A549 (cell line): ENCODE data around the gene NSUN2.

DNA sequence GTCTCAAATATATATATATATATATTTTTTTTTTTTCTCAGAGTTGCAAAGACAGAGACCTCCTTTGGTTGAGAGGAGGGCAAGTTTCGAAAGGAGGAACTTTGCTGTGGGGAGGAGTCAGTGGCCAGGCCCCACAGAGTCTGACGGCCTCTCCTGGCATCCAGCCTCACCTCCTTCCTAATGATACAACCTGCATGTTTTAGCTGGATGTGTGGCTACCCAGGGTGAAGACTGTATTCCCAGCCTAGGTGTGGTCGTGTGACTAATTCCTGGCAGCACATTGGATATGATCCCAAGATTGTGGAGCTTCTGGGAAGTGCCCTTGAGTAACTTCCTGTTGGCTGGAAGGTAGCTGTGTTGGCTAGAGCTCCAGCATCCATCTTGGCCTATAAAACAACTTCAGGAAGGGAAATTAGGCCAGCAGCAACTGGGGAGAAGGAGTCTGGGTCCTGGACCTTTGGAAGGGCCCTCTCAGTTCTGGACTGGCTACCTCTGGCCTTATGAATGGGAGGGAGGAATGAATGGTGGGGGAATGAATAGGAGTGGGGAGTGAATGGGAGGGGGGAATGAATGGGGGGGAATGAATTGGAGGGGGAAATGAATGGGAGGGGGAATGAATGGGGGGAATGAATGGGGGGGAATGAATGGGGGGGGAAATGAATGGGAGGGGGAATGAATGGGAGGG lies 19.1 kb upstream of the LPCAT1 start:
- PRO-cap, result no peak
CAGE:
- cytosol, long polyA plus RNA, result no peak
- long polyA plus RNA, result no peak
- nucleus, long polyA plus RNA, result no peak

GRCh38 chr5:1746416-1747193 lies 53.0 kb downstream of the MRPL36 start:
- PRO-cap, result bidirectional peak, plus-strand start at chr5:1746718, minus-strand start at chr5:1746611; unidirectional peak, plus-strand start at chr5:1747010
CAGE:
- cytosol, long polyA plus RNA, result no peak
- long polyA plus RNA, result no peak
- nucleus, long polyA plus RNA, result no peak

DNA sequence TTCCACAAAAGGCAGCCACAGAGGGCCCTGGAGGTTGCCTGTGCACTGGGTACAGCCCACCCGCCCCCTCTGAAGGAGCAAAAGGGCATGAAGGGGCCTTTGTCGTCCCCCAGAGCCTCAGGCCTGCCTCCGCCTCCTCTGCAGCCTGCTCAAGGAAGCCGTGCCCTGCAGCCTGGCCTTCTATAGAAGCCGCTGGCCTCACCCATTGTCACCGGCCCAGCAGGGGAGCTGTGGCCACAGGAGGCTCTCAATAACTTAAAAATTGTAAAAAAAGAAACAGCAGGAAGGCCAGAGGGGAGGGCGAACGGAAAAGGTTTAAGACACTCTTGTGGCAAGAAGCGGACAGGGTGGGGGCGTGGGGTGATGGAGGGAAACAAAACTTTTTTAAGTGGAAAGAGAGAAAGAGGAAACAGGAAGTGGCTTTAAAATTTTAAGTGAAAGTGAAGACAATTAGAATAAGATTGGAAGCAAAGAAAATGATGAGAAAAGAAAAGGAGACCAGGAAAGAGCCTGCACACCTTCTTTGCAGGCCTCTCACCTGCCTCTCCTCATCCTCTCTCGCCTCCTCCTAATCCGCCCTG lies 213.2 kb downstream of the IRX2 start:
- PRO-cap, result no peak
CAGE:
- cytosol, long polyA plus RNA, result no peak
- long polyA plus RNA, result no peak
- nucleus, long polyA plus RNA, result no peak

- PRO-cap, result no peak
CAGE:
- cytosol, long polyA plus RNA, result no peak
- long polyA plus RNA, result no peak
- nucleus, long polyA plus RNA, result no peak
These were observed 8.3 kb downstream of the IRX2 start for GRCh38 chr5:2742996-2743727.

- PRO-cap, result no peak
CAGE:
- cytosol, long polyA plus RNA, result no peak
- long polyA plus RNA, result no peak
- nucleus, long polyA plus RNA, result no peak
These were observed 145.9 kb downstream of the IRX1 start for GRCh38 chr5:3741559-3741908.

- PRO-cap, result no peak
CAGE:
- cytosol, long polyA plus RNA, result no peak
- long polyA plus RNA, result no peak
- nucleus, long polyA plus RNA, result no peak
These were observed 39.0 kb downstream of the ADAMTS16 start for GRCh38 chr5:5179158-5179448.

DNA sequence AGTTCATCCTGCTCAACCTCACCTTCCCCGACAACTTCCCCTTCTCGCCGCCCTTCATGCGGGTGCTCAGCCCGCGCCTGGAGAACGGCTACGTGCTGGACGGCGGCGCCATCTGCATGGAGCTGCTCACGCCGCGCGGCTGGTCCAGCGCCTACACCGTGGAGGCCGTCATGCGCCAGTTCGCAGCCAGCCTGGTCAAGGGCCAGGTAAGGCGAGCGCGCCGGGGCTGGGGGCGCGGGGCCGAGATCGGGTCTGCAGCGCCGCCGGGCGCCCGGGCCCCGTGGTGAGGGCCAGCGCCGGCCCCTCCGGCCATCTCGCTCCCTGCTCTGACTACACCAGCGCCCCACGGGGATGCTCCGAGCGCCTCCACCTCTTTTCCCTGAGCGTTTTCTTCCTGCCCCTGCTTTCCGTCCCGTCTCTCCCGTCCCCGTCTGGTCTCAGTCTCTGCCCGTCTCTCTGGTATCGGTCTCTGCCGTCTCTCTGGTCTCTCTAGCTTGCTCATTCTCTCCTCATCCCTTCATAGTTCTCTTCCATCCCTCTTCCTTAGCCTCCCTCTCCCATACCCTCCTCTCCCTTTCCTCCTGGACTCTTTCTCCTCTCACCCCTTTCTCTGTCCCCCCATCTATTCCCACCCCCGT lies 502 bp downstream of the UBE2QL1 start:
- PRO-cap, result no peak
CAGE:
- cytosol, long polyA plus RNA, result no peak
- long polyA plus RNA, result no peak
- nucleus, long polyA plus RNA, result no peak

DNA sequence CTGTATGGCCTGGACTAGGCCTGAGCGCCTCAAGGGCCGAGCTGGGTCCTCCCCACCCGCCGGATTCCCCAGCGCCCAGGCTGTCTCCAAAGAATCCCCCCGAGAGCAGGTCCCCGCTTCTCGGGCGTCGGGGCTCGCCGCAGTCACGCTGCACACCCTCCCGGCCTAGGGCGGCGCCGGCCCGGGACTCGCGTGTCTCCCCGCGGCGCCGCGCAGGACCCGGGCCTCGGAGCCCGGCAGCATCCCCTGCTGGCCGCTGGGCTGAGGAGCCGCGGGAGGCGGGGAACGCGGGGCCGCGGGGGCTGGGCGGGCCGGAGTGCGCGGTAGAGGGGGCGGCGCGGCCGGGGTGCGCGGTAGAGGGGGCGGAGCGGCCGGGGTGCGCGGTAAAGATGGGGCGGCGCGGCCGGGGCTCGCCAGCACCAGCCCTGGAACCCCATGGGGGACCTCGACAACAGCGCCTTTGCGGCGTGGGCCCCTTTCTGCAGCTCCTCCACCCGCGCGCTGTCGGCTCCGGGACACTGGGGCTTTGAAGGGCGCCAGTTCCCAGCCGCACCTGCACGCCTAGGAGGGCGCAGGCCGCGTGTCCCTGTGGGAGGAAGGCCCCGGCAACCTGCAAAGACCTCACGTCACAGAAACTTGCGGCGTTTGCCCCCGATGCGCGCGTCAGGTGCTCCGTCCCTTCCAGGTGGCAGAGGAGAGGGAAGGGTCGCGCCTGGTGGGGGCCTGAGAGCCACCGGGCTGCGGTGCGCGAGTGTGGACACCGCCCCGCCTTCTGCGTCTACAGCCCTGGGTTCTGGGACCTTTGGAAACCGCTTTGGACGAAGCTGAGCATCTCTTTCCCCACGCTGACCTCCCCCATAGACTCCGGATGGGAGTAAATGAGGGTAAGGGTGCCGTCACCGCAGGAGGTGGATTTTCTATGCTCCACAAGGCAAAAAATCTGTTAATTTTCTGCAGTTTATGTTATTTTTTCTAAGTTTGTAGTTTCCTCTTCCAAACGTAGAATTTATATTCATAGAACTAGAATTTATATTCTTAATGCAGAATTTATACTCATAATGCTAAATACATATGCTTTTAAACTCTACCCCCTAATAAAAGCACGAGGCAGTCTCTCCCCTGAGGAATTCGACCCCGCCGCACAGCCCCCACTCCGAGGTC lies 49.5 kb downstream of the NSUN2 start:
- PRO-cap, result no peak
CAGE:
- cytosol, long polyA plus RNA, result no peak
- long polyA plus RNA, result no peak
- nucleus, long polyA plus RNA, result no peak

DNA sequence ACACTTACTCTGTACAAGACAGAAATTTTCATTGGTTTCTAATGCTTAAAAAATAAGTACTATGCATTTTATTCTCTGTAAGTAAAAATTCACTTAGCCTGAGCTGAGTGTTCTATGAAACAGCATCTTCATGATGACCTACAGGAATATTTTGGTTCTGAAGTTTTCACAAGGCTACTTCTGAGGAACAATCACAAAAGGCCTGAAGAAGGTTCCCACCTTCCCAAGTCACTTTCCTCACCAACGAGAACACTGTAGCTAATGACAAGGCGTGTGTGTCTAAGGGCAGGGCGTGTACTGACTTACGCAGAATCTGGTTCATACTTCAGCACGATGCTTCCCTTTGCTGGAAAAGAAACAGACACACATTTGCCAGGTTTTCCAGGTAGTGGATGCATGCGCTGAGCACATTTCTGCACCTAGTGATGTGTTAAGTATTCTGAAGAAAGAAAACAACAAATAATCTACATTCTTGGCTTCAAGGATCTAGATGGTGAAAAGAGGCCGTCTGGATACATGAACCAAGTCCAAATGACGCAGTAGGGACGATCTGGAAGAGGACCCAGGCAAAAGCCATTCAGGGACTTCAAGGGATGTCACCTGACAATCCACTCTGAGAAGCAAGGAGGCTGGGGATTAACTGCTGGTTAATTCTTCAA lies 30.6 kb downstream of the NSUN2 start:
- PRO-cap, result no peak
CAGE:
- cytosol, long polyA plus RNA, result no peak
- long polyA plus RNA, result no peak
- nucleus, long polyA plus RNA, result no peak

- PRO-cap, result unidirectional peak, minus-strand start at chr5:6633042
CAGE:
- cytosol, long polyA plus RNA, result start-site peak on the minus strand at chr5:6633007-6633087, 2,129 and 5,783 reads in 2 replicates
- long polyA plus RNA, result start-site peak on the minus strand at chr5:6633041-6633066, 341 and 194 reads in 2 replicates
- nucleus, long polyA plus RNA, result start-site peak on the minus strand at chr5:6632998-6633087, 1,218 and 4,882 reads in 2 replicates
These were observed at the start of gene NSUN2 for GRCh38 chr5:6632234-6633184. Gene NSUN2 (minus strand): TSS chr5:6633044.

GRCh38 chr5:6660241-6660744 lies 27.1 kb downstream of the SRD5A1 start:
- PRO-cap, result no peak
CAGE:
- cytosol, long polyA plus RNA, result no peak
- long polyA plus RNA, result no peak
- nucleus, long polyA plus RNA, result no peak

DNA sequence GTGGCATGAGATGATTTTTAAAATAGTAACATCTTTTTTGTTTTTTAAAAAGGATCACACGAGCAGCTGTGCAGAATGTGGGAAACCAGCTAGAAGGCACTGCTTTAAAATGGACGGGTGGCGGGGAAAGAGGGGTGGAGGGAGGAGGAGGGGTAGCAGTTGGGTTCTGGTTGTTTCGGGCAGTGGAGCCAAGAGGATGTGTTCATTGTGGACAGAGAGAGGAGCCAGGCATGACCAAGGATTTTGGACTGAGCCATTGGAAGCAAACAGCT lies 1.6 kb upstream of the TENT4A start:
- PRO-cap, result no peak
CAGE:
- cytosol, long polyA plus RNA, result no peak
- long polyA plus RNA, result no peak
- nucleus, long polyA plus RNA, result no peak

- PRO-cap, result no peak
CAGE:
- cytosol, long polyA plus RNA, result no peak
- long polyA plus RNA, result no peak
- nucleus, long polyA plus RNA, result no peak
These were observed 455 bp upstream of the TENT4A start for GRCh38 chr5:6712831-6713122.

DNA sequence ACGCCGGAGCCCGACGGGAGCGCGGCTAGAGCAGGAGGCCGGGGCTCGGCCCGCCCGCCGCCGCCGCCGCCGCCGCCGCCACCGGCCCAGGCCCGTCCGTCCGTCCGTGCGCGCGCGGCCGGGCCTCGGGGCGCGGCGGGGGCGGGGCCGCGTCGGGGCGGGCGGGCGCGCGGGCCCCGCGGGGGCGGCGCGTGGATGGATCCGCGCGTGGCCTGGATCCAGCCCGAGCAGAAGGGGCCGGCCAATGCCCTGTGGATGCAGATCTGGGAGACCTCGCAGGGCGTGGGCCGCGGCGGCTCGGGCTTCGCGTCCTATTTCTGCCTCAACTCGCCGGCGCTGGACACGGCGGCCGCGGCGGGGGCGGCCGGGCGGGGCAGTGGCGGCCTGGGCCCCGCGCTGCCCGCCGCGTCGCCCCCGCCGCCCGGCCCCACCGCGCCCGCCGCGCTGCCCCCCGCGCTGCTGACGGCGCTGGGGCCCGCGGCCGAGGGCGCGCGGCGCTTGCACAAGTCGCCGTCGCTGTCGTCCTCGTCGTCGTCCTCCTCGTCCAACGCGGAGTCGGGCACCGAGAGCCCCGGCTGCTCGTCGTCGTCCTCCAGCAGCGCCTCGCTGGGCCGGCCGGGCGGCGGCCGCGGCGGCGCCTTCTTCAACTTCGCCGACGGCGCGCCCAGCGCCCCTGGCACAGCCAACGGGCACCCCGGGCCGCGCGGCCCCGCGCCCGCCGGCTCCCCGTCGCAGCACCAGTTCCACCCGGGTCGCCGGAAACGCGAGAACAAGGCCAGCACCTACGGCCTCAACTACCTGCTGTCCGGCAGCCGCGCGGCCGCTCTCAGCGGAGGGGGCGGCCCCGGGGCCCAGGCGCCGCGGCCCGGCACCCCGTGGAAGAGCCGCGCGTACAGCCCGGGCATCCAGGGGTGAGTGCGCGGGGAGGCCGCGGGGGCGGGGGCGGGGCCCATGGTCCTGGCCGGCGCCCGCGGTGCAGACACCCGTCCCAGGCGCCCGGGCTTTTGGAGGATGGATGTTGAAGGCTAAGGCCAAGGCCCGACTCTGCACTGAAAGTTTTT lies 887 bp downstream of the TENT4A start:
- PRO-cap, result no peak
CAGE:
- cytosol, long polyA plus RNA, result no peak
- long polyA plus RNA, result no peak
- nucleus, long polyA plus RNA, result no peak

DNA sequence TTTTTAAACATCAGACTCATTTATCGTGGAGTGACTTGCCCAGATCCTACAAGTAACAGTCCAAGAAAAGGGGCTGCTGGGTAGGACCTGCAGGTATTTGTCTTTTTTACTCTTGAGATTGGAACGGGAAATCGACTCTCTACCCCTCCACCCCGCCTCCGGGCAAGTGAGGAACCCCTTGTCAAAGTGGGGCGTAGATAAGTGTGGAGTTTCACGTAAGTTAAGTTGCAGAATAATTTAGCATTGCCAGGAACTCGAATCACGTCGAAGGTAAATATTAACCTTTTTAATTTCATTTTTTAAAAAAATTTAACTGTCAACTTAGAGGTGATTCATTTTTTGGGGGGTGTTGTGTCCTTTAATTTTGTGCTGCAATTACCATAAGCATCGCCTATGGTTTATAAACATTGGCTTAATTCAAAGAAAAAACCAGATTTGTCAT lies 1.6 kb downstream of the TENT4A start:
- PRO-cap, result no peak
CAGE:
- cytosol, long polyA plus RNA, result no peak
- long polyA plus RNA, result no peak
- nucleus, long polyA plus RNA, result no peak

- PRO-cap, result no peak
CAGE:
- cytosol, long polyA plus RNA, result no peak
- long polyA plus RNA, result no peak
- nucleus, long polyA plus RNA, result no peak
These were observed 41.5 kb downstream of the TENT4A start for GRCh38 chr5:6754527-6755354.

DNA sequence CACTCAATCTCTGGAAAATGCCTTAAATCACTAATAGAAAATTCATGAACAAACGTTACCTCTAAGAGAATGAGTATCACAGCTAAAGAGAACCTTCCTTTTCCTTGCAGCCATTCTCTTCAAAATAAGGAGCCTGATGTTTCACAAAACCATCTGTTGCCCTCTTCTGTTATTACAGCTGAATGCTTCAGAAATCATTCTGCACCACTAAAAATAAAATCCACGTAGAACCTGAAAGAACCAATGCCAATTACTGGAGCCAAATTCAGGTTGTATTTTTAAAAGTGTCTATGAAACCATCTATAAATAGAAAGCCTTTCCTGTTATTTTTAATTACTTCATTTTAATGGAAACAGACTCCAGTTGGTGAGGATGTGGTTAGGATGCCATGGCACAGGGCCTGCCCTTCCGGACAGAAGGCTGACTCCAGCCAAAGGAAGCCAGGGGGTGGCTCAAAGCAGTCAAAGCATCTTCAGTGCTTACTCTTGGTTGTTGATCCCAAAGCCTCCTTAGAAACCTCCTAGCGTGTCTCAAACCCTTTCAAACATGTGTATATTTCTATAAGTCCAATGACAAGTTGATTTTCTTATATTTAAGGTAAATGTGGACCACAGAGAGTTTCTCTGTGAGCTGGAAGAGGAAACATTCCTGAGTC lies 119.8 kb downstream of the TENT4A start:
- PRO-cap, result no peak
CAGE:
- cytosol, long polyA plus RNA, result no peak
- long polyA plus RNA, result no peak
- nucleus, long polyA plus RNA, result no peak

GRCh38 chr5:7251121-7251614 lies 144.8 kb upstream of the ADCY2 start:
- PRO-cap, result no peak
CAGE:
- cytosol, long polyA plus RNA, result no peak
- long polyA plus RNA, result no peak
- nucleus, long polyA plus RNA, result no peak

GRCh38 chr5:7849614-7850202 lies 1.2 kb downstream of the CFAP90 start:
- PRO-cap, result no peak
CAGE:
- cytosol, long polyA plus RNA, result no peak
- long polyA plus RNA, result no peak
- nucleus, long polyA plus RNA, result no peak

- PRO-cap, result no peak
CAGE:
- cytosol, long polyA plus RNA, result no peak
- long polyA plus RNA, result no peak
- nucleus, long polyA plus RNA, result no peak
These were observed 601 bp upstream of the CFAP90 start for GRCh38 chr5:7851401-7852066.